ENCODE measurements around the genes APOBEC3C and MGAT3.

- RAMPAGE, long total RNA, result no peak
- RRBS, result 0% methylated on average over 4 of the region's 19 CpGs
Measured at GRCh38 chr22:38655563-38656195, 513 bp downstream of the FAM227A start.

DNA sequence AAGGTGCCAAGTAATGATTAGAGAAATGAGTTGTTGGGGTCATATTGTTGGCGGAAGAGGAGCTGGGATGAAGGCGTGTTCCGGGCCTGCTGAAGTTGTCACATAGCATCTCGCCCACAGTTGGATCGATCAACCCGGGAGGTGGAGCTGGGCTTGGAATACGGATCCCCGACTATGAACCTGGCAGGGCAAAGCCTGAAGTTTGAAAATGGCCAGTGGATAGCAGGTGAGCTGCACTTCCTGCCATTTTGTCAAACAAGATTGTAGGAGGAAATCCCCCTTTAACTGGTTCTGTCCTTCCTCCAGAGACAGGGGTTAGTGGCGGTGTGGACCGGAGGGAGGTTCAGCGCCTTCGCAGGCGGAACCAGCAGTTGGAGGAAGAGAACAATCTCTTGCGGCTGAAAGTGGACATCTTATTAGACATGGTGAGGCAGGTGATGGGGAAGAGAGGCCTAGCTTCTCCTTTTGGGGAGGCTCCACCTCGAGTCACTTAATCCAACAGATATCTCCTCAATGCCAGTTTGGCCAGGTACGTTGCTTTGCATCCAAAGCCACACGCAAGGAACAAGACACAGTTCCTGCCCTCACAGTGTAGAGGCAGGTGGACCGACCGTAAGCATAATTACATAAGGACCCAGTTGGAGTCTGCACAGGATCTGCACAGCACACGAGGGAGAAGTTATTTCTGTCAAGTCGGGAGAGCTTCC is 10.8 kb upstream of the TOMM22 start:
- RAMPAGE, long total RNA, result no peak
- RRBS, result 98% methylated on average over 4 of the region's 21 CpGs

DNA sequence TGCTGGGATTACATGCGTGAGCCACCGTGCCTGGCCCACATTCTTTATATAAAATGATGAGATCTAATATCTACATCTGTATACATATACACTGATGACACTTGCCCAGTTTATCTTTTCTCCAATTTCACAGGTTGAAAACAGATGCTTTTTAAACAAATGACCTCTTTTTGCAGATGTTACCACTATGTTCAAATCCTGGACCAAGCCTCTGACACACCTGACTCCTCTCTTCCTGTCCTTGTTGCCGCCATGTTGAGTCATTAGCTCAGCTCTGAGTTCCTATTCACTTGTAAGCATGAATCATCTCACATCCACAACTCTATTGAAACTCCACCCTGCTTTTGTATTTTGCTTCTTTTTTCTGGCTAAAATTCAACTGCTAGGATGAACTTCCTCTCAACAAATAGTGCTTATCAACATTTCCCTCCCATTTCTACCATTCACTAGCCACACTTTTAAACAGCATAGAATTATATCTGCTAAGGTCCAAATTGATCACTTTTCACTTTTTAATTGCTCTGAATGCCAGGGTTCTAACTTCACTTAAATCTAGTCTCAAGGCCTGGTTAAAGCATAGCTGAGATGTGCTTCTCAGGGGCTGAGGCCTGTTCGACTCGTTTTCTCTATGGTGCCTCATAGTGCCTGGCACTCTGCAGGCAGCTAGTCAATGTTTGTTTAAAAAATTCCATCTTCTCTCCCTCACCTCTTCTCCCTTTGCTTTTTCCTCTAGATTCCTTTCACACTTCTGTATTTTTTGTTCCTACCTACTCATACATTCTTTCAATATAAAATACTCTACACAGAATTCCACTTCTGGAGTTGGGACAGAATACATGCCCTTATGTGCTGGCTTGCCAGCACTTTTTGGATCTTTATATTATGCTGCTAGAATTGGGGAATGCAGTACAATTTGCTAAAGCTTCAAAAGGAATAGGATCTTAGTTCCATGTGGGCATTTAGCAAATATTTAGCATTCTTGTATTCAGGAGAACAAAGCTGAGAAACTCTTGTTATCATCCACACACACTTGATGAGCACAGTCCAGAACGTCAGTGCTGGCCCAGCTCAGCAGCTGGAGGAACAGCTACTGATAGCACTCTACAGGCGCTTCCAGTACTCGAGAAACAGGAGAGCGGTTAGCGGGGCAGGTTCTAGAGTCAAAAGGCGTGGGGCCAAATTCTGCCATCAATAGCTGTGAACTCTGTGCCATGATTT is 3.8 kb downstream of the JOSD1 start:
- RAMPAGE, long total RNA, result no peak
- RRBS, result no CpG with 5 or more reads among the region's 11 CpGs

GRCh38 chr22:38704553-38704934 is 1.2 kb upstream of the GTPBP1 start:
- RAMPAGE, long total RNA, result no peak
- RRBS, result no CpG with 5 or more reads among the region's 3 CpGs

DNA sequence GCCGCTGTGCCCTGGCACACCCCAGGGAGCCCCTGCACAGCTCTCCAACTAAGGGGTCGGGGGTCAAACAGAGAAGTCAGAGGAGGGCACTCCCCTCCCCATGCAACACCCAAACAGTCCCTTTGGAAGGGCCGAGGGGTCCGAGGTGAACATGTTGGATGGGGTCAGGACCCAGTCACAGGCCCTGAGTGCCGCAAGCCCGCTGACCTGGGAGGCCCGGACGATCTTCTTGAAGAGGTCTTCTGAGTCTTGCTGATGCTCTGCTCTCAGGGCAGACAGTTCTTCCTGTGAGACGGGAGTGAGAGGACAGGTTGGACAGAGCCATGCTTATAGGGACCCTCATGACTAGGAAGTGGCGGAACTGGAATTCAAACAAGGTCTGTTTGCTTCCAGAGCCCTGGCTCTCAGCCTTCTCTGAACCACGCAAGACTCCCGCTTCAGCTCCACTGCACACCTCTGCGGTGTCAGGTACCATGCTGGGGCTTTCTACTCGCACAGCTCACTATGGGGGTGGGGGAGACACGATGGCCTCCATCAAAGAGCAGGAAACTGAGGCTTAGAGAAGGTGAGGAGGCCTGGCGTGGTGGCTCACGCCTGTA is 14.4 kb downstream of the SUN2 start:
- RAMPAGE, long total RNA, result no peak
- RRBS, result no CpG with 5 or more reads among the region's 17 CpGs

- RAMPAGE, long total RNA, result no peak
- RRBS, result no CpG with 5 or more reads among the region's 6 CpGs
Measured at GRCh38 chr22:38951693-38952274, 5.6 kb upstream of the APOBEC3A start.

- RAMPAGE, long total RNA, result no peak
- RRBS, result no CpG with 5 or more reads among the region's 7 CpGs
Measured at GRCh38 chr22:39003143-39003610, 10.9 kb upstream of the APOBEC3C start.

DNA sequence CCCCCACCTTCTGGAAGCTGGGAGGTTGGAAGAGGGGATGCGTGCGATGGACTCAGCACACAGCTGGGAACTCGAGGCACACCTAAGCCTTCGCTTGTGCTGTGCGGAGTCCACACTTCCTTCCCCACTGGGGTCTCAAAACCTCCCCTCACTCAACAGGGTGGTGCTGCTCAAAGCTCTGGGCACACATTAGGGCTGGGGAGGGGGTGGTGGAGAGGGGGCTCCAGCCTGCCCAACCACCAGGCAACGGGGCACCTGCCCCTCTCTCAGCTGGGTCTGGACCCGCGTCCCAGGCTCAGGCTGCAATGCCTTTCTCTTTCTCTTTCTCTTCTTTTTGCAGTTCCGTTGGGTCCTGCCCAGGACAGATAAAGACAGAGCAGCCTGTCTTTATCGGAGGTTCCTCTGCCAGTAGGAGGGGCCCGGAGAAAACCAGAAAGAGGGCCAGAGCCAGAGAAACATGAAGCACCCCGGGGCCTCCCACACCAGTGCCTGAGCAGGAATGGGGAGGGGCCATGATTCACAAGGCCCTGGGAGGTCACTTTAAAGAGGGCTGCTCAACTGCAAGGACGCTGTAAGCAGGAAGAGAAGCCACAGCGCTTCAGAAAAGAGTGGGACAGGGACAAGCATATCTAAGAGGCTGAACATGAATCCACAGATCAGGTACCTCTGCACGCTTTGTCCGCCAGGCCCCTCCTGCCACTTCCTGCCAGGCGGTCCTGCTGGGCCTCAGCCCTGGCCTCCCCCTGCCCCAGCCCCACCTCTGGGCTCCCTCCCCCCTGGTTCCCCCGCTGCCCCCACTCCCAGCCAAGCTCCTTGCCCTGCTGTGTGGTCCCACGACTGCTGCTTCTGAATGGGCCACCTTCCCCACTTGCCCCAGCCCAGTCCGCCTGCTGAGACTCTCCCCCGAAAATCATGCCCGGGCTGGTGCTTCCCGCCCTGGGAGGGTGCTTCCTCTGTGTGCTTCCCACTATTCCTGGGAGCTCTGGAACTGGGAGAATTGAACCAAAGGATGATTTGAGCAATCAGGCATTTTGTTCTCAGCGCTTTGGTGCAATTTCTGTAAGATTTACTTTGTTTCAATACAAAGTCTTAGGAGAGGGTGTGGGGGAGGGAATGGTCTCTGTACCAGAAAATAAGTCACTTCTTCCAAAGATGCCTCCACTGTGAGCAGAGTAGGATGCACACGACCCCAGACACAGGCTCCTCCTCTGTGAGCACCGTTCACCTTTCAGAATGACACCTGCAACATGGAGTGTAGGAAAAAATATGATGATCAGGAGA is at the start of gene APOBEC3C:
TSS of gene APOBEC3C (plus strand) at position 538 of the 1,281 bp plus-strand sequence.
- RAMPAGE, long total RNA, result start-site peak on the plus strand centred at position 527 of the sequence, 24 bp wide, 70 and 165 reads in 2 replicates
- RRBS, result 0% methylated on average over 1 of the region's 26 CpGs

DNA sequence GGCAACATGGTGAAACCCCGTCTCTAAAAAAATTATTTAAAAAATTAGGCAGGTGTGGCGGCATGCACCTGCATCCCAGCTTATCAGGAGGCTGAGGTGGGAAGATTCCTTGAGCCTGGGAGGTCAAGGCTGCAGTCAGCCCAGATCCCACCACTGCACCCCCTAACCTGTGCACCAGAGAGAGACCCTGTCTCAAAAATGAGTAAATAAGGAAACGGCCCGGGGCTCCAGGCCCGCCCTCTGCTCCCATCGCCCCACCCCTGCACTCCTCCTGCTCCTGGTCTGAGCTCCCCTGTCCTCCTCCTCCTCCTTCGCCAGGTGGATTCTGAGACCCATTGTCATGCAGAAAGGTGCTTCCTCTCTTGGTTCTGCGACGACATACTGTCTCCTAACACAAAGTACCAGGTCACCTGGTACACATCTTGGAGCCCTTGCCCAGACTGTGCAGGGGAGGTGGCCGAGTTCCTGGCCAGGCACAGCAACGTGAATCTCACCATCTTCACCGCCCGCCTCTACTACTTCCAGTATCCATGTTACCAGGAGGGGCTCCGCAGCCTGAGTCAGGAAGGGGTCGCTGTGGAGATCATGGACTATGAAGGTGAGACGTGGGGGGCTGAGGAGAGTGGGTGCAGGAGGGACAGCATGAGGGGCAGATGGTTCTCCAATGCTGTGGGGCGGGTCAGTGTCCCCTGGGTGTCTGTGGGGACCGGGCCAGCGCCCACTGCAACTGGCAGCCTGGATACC is 3.3 kb upstream of the APOBEC3D start:
- RAMPAGE, long total RNA, result no peak
- RRBS, result no CpG with 5 or more reads among the region's 19 CpGs

- RAMPAGE, long total RNA, result no peak
- RRBS, result no CpG with 5 or more reads among the region's 13 CpGs
Measured at GRCh38 chr22:39131182-39131866, 21.2 kb downstream of the CBX7 start.

GRCh38 chr22:39148566-39149482 is 3.7 kb downstream of the CBX7 start:
- RAMPAGE, long total RNA, result no peak
- RRBS, result no CpG with 5 or more reads among the region's 12 CpGs

DNA sequence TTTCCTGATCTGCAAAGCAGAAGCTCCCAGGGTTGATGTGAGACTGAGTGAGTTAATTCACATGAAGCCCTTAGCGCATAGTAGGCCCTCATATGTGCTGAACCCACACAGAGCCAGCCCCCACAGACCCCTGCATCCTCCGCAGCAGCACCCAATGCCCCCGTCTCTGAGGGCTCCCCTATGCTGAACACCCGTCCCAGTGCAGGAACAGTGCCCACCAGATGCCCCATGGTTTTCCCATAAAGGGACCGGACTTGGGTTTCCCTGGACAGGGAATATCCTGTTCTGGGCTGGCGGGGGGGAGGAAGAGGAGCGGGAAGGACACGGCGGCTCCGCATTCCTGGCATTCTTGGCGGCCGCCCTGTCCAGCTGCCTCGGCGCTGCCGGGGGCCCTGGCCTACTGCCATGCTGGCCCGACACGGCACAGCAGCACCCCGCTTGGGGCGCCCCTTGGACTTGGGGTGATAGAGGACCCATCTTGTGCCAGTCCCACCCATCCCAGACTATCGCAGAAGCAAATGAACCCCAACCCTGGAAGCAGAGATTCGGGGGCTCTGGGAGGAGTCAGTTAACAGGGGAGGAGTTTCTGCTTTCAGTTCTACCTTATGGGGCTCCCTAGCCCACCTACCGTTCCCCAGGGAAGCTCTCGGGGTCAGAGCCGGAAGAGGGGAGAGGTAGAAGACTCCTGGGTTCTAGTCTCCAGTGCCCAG is 23.7 kb upstream of the CBX7 start:
- RAMPAGE, long total RNA, result no peak
- RRBS, result no CpG with 5 or more reads among the region's 24 CpGs

- RAMPAGE, long total RNA, result no peak
- RRBS, result 60% methylated on average over 2 of the region's 25 CpGs
Measured at GRCh38 chr22:39233353-39234228, 11.2 kb downstream of the PDGFB start.

DNA sequence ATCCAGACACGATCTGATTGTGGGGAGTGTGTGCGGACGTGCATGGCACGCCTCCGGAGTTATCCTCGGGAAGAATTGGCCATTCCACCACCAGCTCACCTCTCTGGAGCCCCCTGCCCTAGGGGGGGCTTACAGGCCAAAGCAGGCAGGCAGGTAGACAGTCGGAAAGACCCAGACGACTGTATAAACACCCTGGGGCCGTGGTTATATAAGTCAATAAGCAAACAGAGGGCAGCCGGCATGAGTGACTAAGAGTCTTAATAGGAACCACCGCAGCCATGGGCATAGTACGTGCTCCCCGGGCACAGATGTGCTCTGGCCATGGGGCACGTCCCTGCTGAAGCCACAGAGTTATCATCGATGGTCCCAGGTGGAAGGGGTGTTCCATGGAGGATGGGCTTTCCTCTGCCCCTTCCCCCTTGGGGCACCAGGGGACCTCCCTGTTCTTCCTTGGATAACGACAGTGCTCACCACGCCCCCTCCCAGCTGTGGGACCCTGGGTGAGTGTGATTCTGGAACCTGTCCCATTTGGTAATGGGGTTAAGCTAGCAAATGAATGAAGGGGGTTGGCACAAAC is 7.3 kb upstream of the PDGFB start:
- RAMPAGE, long total RNA, result no peak
- RRBS, result 70% methylated on average over 4 of the region's 17 CpGs

- RAMPAGE, long total RNA, result no peak
- RRBS, result 49% methylated on average over 2 of the region's 11 CpGs
Measured at GRCh38 chr22:39255444-39256019, 10.8 kb upstream of the PDGFB start.

- RAMPAGE, long total RNA, result no peak
- RRBS, result no CpG with 5 or more reads among the region's 6 CpGs
Measured at GRCh38 chr22:39286713-39287062, 32.7 kb downstream of the RPL3 start.

GRCh38 chr22:39289128-39289510 is 30.3 kb downstream of the RPL3 start:
- RAMPAGE, long total RNA, result no peak
- RRBS, result no CpG with 5 or more reads among the region's 4 CpGs

GRCh38 chr22:39317276-39317786 is 2.1 kb downstream of the RPL3 start:
- RAMPAGE, long total RNA, result no peak
- RRBS, result no CpG with 5 or more reads among the region's 9 CpGs

DNA sequence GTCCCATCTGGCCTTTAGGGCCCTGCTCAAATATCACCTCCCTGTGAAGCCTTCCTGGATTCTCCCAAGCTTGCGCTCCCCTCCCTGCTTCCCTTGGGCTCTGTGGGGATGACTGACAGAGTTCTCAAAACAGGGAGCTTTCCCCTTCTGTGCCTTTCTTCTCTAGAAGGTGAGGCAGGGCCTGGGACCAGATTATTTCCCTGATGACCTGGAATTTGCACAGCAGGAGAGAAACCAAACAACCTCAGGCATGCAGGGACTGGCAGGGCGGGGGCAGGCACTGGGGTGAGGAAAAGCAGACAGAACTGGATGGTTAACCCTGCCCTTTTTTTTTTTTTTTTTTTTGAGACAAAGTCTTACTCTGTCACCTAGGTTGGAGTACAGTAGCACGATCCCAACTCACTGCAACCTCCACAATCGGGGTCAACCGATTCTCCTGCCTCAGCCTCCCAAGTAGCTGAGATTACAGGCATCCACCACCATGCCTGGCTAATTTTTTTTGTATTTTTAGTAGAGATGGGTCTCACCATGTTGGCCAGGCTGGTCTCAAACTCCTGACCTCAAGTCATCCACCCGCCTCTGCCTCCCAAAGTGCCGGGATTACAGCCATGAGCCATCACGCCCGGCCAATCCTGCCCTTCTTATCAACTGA is 11.4 kb downstream of the SYNGR1 start:
- RAMPAGE, long total RNA, result no peak
- RRBS, result no CpG with 5 or more reads among the region's 9 CpGs

GRCh38 chr22:39456682-39457595 is at the start of gene MGAT3:
Gene MGAT3 (plus strand): TSS chr22:39457012.
- RAMPAGE, long total RNA, result no peak
- RRBS, result 8% methylated on average over 69 of the region's 138 CpGs